Hepatocyte (in vitro differentiated cells and primary cell): ENCODE data around the gene FCMR.

GRCh38 chr1:206458068-206459141 is 11.9 kb upstream of the IKBKE start:
- RAMPAGE, long total RNA = no peak
- RRBS = no CpG with 5 or more reads among the region's 15 CpGs

- RAMPAGE, long total RNA = no peak
- RRBS = 17% methylated on average over 31 of the region's 66 CpGs
These were observed 49.8 kb downstream of the RASSF5 start for GRCh38 chr1:206556818-206557748.

DNA sequence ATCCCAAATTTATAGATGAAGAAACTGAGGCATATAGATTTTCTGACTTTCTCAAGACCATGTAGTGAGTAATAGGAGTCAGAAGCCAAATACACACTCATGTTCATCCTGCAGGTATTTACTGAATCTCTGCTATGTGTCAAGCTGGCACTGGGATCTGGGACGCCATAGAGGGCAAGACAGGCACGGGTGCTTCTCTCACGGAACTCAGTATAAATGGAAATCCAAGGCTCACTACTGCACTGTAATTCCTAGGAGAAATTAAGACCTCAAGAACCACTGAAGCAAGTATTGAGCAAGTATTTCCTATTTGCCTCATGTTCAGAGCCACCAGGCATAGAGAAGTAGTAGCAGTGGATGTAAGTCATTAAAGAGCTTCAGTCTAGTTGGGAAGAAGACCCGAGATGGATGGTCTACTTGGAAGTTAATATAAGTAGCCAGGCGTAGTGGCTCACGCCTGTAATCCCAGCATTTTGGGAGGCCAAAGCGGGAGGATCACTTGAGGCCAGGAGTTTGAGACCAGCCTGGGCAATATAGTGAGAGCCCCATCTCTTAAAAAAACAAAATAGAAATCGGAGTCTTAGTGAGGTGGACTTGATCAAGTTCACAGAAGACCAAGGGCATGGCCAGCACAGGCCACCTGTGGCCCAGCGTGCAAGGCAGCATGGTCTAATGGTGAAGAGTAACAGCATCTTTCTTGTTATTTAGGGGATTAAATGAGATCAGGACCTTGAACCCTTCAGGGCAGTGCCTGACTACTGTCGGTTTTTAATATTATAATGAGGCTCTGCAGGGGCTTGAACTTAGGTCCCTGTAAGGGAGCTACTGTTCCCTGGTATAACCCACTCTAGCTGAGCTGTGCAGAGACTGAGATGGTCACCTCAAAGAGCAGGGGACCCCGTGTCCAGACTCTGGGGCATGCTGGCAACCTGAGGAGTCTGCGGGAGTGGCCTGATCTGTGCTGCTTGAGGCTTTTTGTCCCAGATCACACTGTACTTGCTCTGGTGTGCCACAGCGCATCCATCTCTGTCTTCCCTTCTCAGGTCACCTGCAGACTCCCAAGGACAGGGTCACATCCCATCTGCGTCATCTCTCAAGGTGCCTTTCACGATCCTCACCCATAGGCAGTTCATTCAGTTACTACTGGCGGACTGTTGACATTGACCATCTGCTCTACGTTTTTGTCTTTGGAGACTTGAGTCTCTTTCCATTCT is 38.6 kb downstream of the EIF2D start:
- RAMPAGE, long total RNA = no peak
- RRBS = no CpG with 5 or more reads among the region's 17 CpGs

DNA sequence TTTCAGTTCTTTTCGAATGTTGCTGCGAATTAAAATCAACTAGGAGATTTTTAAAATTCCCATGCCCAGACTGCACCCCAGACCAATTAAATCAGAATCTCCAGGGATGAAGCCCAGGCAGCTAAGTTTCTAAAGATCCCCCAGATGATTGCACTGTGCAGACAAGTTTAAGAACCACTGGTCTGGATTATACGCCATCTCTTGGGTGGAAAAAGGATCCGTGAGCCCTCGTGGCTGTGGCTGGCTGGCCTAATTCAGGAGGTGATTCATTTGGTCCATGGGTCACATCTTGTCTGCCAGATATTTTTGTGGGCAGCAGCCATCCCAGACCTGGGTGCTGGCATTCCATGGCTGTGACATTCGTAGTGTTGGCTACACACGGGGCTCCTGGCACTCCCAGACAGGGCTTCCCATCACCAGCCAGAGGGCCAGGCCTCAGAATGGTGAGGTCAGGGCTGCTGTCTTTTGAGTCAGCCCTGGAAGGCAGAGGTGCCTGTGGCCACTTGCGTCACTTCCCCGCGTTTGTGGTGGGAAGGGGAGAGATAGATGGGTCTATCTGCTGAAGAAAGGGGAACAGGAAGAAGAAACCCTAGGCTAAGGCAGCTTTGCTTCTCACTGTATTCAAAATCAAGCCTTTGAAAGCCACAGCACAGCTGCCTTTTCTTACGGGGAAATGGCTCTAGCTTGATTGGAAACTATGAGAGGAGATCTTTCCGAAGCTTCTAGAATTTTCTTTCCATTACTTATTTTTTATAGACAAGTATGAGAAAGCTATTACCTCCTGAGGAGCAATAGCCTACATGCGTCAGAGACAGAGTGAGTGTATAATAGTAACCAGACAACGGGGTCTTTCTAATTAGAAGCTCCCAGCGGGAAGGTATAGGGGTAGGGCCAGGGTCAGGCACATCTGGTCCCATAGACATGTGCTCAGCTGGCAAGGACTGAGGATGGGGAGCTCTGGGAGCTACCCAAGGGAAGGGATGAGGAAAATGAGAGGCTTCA is 32.3 kb downstream of the EIF2D start:
- RAMPAGE, long total RNA = no peak
- RRBS = no CpG with 5 or more reads among the region's 15 CpGs

- RAMPAGE, long total RNA = no peak
- RRBS = no CpG with 5 or more reads among the region's 8 CpGs
These were observed 22.0 kb downstream of the EIF2D start for GRCh38 chr1:206589969-206590881.

DNA sequence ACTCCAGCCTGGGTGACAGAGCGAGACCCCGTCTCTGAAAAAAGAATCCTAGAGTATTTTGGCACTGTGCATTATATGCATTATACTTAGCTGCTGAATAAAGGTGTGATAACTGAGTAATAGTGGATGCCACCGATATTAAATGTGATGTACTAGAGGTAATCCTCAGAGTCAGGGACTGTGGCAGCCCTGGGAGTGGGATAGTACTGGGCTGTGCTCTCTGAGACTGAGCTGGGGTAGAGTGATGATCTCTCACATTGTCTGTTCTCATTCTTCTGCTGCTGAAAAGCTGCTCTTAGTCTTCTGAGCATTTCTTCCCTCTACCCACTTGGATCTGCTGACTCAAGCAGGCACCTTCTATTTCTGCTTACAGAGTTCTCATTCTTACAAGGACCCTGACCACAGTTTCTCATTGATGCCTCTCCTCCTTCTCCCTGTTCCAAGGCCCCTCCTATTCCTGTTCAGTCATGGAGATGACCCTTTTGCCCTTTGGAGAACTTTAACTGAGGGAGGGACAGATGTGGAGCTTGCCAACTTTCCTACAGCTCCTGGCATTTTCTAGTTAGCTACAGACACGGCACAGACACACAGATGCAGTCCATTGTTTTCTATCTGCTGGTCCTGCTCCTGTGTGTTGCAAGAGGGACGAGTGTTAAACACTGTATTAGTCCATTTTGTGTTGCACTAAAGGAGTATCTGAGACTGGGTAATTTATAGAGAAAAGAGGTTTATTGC is 12.1 kb downstream of the MAPKAPK2 start:
- RAMPAGE, long total RNA = no peak
- RRBS = no CpG with 5 or more reads among the region's 5 CpGs

- RAMPAGE, long total RNA = no peak
- RRBS = no CpG with 5 or more reads among the region's 6 CpGs
These were observed 24.4 kb downstream of the MAPKAPK2 start for GRCh38 chr1:206708943-206709655.

- RAMPAGE, long total RNA = no peak
- RRBS = no CpG with 5 or more reads among the region's 15 CpGs
These were observed 38.2 kb downstream of the MAPKAPK2 start for GRCh38 chr1:206722875-206723369.

- RAMPAGE, long total RNA = no peak
- RRBS = no CpG with 5 or more reads among the region's 4 CpGs
These were observed 20.3 kb upstream of the IL19 start for GRCh38 chr1:206750323-206750698.

DNA sequence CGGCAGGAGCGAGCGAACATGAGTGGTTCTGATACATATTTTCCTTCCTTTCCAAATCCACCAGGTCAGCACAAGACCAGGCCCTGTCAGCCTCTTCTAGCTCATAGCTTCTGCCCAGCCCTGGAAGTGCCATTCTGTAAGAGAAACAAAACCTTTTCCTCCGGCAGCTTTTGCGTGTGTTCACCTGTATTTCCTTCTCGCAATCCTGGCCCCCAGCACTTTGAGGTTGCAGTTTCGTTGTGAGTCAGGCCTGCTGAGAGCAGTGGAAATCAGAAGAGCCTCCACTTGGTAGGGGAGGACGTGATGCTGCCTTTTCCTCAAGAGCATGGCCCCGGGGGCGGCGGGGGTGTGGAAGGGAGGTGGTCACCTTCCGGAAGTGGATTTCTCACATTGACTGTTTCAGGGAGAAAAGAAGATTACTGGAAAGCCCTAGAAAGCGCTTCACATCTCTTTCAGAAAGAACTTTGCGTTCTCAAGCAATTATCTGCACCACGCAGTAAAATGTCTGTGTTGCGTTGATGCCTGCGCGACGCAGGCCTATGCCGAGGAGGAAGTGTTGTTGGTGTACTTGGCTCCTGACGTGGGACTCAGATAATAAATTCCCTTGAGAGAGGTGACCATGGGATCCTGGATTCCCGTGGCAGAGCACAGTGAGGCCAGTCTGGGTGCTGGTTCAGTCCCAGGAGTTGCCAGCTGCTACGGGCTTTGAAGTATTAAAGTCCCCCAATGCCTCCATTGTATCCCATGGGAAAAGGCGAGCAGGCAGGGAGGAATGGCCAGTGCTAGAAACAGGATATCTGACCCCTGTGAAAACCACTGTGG is 12.2 kb upstream of the IL10 start:
- RAMPAGE, long total RNA = no peak
- RRBS = no CpG with 5 or more reads among the region's 24 CpGs

GRCh38 chr1:206816758-206817382 is 44.6 kb upstream of the IL10 start:
- RAMPAGE, long total RNA = no peak
- RRBS = no CpG with 5 or more reads among the region's 3 CpGs

DNA sequence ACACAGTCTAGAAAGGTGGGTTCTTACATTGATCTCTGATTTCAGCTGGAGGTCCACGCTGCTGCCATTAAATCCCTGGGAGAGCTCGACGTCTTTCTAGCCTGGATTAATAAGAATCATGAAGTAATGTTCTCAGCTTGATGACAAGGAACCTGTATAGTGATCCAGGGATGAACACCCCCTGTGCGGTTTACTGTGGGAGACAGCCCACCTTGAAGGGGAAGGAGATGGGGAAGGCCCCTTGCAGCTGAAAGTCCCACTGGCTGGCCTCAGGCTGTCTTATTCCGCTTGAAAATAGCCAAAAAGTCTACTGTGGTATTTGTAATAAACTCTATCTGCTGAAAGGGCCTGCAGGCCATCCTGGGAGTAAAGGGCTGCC is 23.0 kb upstream of the IL20 start:
- RAMPAGE, long total RNA = no peak
- RRBS = no CpG with 5 or more reads among the region's 5 CpGs

DNA sequence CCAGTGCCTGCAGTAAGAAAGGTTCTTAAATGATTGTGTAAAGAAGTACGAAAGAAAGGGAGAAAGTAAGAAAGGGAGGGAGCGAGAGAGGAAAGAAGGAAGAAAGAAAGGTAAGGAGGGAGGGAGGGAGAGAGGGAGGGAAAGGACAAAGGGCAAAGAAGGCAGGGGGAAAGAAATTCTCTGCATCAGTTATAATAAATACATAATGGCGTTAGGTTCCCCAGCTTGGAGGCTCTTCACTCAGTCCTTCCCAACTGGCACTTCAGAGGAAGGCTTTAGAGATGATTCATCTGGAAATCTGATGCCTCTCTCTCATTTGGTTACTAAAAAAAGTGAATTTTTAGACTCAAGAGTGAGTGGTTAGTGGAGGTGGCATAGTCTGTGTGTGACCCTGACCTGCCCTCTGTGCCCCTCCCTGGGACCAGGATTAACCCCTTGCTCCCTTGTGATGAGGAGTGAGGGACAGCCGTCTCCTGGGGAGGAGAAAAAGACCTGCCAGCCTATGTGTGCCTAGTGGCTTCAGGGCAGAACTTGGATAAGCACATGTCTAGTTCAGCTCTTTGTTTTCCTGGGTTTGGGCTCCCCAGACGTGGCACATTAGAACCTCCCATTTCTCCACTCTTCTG is 1.2 kb downstream of the IL24 start:
- RAMPAGE, long total RNA = no peak
- RRBS = no CpG with 5 or more reads among the region's 5 CpGs

- RAMPAGE, long total RNA = no peak
- RRBS = no CpG with 5 or more reads among the region's 1 CpG
These were observed 345 bp downstream of the FCMR start for GRCh38 chr1:206921387-206921804.

GRCh38 chr1:206921805-206922399 is at the start of gene FCMR:
TSS of gene FCMR (minus strand) at chr1:206921941.
- RAMPAGE, long total RNA = no peak
- RRBS = no CpG with 5 or more reads among the region's 8 CpGs

- RAMPAGE, long total RNA = no peak
- RRBS = no CpG with 5 or more reads among the region's 7 CpGs
These were observed 1.3 kb upstream of the FCMR start for GRCh38 chr1:206922942-206923467.

GRCh38 chr1:206925293-206925834 is 3.6 kb upstream of the FCMR start:
- RAMPAGE, long total RNA = no peak
- RRBS = no CpG with 5 or more reads among the region's 11 CpGs

DNA sequence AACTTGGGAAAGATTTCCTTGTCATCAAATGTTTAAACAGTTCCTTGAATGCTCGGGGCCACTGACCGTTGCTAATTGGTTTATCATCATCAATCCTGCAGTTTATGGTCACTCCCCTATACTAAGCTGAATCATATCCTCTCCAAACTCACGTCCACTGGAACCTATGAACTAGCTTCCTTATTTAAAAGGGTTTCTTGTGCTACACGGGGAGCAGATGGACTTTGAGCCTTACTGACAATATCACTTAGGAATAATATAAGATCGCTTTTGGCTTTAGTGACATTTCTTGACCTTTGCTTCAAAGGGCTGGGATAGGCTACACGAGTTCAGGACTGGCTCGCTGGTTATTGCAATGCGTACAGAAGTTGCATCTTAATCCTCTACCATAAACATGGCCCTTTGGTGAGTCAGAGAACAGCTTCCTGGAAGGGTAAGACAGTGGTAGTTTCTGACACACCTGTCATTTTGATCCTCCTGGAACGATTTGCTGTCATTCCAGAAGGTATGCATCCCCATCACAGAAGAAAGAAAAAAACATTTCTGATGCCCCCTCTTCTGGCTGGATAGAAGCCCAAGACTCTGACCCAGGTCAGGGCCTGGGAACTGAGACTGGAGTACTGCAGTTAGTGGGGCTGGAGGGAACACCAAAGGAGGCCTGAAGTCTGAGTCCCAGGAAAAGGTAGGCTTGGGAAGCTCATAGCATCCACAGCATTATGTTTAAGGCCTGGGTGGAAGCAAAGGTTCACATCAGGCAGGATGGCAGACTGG is 5.6 kb upstream of the FCMR start:
- RAMPAGE, long total RNA = no peak
- RRBS = no CpG with 5 or more reads among the region's 9 CpGs

DNA sequence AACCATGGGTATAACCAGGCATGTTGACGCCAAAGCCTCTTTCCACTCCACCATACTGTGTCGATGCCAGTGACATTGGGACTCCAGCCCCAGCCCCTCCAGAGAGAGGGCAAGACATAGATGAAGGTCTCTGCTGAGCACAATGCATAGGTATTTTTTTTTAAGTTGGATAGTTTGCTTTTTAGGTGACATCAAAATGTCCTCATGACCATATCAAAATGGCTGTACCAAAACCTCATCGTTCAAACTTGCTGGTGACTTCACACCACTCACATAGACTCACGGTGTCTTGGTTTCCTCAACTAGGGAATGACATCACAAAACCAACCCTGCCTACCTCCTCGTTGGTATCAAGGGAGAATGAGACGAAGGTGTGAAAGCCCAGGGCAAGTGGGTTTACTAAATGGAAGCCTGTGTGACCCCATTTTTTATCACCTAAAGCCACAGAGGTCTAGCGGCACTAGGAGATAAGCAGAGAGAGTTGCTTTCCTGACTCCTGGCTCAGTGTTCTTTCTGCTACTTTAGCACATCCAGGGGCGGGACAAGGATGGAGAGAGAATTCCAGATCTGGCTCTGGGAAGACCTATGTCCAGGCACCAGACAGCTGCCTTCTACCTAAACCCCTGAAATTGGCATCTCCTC is 1.5 kb downstream of the PIGR start:
- RAMPAGE, long total RNA = no peak
- RRBS = no CpG with 5 or more reads among the region's 8 CpGs

DNA sequence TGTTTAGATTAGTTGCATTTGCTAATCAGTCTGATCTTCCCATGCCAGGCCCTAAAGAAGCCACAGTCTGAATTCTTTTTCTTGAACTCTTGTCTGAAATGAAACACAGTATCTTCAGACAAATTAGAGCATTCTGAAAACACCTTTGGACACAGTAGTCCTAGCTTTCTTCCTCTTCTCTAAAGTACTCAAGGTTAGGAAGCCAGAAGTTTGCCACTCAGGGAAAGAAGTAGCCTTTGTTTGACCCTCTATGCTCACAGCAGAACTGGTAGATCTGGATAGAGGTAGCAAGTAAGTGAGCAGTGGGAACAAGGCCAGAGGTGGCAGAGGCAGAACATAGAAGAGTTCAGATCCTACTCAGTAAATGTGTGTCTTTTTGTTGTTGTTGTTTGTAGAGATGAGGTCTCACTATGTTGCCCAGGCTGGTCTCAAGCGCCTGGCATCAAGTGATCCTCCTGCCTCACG is 7.3 kb upstream of the PIGR start:
- RAMPAGE, long total RNA = no peak
- RRBS = no CpG with 5 or more reads among the region's 2 CpGs